SEM (cell line): ENCODE measurements around a stretch of chr9.

DNA sequence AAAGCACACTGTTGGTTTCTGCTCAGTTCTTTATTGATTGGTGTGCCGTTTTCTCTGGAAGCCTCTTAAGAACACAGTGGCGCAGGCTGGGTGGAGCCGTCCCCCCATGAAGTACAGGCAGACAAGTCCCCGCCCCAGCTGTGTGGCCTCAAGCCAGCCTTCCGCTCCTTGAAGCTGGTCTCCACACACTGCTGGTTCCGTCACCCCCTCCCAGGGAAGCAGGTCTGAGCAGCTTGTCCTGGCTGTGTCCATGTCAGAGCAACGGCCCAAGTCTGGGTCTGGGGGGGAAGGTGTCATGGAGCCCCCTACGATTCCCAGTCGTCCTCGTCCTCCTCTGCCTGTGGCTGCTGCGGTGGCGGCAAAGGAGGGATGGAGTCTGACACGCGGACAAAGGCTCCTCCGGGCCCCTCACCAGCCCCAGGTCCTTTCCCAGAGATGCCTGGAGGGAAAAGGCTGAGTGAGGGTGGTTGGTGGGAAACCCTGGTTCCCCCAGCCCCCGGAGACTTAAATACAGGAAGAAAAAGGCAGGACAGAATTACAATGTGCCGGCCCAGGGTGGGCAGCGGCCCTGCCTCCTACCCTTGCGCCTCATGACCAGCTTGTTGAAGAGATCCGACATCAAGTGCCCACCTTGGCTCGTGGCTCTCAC, 14.6 kb downstream of the WASHC1 start:
- PRO-cap, result no peak

DNA sequence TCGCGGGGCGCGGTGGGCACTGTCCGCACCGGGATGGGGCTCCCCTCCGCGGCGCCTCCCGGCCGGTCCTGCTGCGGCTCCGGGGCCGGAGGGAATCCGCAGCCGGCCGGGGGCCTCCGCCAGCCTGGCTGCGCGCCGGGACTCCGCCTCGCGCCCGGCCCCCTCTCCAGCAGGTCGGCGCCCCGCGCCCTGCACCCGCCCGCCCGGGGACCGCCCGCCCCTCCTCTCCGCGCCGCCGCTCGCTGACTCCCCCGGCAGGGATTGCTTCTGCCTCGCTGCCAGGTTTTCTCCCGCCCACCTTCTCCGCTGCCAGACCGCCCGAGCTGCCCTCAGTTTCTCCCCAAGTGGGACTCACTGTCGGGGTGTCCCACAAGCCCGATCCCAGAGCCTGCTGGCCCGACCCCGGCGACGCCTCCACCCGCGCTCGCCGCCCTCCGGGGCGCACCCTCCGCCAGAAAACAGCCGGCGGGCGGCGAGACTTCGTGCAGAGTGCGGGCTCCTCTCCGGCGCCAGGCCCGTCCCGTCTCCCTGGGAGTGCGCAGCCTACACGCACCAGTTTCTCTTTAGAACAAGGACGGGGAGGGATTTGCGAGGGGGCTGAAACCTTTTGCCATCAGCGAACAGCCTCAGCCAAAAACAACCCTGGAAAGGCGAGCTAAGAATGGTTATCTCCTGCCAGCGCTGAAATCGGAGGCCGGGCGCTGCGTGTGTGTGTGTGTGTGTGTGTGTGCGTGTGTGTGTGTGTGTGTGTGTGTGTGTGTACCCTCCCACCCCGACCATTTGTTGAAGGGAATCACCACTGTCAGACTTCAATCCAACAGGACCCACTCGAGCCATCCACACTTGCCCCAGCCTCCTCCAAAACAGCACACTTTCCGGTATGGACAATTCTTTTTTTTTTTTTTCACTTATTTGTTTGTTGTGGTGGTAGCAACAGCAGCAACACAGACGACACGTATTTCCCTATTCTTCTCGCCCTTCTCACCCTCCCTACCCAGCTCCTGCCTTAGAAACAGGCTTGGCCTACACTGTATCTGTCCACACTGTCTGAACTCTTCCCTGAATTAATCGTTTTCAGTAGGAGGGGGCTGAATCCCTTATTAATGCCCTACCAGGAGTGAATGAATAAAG, 44.4 kb upstream of the WASHC1 start:
- PRO-cap, result no peak

DNA sequence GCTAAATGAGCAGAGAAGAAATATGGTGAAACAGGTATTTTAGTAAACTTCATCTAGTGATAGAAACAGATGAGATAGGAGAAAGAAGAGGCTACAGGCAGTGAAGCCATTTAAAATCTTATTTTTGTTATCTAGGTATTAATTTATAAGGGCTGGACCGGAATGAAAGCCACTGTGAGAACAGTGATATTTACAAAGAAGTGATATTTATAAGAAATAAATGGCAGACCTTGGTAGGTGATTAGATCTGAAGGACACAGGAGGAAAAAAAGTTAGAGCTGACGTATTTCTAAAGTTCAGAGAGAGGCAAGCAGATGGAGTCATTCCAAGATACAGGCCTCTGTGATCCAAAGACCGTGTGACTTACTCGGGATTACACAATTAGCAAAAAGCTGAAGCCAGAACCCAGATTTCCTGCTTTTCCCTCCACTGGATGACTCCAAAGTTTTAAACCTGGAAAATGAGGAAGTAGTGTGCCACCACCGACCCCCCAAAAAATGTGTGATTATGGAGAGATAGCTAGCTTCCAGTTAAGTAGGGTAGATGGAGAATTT, 3.2 kb upstream of the DOCK8 start:
- PRO-cap, result no peak

DNA sequence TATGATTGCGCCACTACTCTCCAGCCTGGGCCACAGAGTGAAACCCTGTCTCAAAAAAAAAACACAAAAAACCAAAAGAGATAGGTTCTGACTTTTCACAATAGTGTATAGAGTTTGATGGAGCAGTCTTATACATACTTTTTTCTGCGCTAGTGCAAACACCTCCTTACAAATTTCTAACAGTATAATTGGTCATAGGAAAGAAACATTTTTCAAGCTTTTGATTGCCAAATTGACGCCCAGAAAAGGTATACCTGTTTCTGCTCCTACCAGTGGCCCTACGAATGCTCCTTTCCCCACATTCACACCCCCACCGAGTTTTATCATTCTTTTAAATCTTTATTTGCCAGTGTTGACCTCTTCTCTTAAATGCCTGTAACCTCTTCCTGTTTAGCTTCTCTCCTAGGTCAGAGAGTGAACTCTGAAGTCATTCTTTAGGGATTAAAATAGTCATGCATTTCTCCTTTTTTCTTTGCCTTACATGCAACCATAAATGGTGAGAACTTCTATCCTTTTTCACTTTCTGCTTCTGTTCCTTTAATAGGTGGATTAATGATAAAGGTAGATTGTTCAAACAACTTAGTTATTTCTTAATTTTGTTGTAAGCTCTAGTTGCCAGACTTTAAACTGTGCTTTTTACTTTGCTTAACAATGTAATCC, 7.7 kb downstream of the DOCK8 start:
- PRO-cap, result no peak

DNA sequence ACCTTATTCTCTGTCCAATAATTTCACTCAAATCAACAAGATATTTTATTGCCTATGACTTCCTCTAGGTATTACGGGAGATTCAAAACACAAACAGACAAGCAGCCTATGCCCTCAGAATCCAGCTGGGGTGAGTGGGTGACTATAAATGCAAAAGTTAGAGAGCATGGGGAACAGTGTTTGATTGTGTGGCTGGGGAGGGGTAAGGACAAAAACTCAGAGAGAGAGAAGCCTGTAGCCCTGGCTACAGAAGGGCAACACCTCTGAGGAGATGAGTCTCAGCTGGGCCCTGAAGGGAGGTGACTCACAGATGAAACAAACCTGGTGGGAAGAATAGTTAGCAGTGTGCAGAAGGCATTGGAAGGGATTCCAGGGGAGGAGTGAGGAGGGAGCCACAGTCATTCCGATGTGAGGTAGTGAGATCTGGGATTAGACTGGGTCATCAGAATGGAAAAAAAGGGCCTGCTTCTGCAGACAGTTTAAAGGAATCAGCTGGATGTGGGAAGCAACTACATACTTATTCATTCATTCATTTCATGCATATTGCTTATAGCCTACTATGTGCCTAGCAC, 10.5 kb downstream of the DOCK8 start:
- PRO-cap, result no peak

GRCh38 chr9:468107-468643, 36.3 kb upstream of the KANK1 start:
- PRO-cap, result no peak

DNA sequence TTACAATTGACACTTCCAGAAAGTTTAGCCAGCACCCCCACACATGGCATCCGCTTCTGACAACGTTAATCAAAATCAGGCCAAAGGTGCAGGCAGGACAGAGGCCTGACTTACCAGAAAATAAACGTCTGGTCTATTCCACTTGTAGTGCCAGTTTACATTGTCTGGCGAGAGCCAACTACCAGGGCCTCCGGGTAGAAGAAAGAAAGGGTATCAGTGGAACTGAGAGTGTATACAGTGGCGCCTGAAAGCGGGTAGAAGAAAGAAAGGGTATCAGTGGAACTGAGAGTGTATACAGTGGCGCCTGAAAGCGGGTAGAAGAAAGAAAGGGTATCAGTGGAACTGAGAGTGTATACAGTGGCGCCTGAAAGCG, 35.3 kb upstream of the KANK1 start:
- PRO-cap, result no peak

DNA sequence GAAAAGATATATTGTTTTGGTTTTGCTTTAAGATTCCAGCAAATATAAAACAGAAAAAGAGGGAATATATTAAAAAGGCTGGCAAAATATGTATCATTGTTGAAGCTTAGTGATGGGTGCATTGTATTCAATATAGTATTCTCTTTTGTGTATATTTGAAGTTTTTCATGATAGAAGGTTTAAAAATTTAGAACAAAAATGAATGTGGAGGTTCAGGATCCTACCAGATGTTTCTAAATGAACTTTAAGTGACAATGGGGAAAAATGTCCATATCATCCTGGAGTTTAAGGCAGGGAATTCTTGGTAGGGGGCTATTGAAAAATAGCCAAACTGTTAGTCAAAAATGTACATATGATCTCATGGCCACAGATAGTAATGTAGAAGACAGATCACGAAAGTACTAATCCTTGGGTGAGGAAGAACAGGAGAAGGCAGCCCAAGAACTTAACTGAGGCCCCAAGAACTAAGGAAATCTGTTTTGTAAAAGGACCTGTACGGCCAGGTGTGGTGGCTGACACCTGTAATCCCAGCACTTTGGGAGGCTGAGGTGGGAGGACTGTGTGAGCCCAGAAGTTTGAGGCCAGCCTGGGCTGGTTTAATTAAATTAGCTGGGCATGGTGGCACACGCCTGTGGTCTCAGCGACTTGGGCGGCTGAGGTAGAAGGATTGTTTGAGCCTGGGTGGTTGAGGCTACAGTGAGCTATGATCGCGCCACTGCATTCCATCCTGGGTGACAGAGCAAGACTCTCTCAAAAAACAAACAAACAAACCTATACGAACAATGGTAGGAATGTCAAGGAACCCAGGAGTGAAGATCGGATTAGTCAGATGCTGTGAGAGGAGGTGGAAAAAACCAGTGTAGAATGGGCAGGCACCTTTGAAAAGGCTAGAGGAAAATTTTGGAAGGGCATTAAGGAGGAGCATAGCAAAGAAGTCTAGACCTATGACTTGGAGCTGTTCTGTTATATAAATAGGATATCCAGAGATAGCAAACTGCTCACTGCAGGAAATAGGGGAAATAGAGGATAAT, 53.1 kb downstream of the KANK1 start:
- PRO-cap, result no peak

- PRO-cap, result no peak
These were observed 69.5 kb downstream of the KANK1 start for GRCh38 chr9:573945-574374.

DNA sequence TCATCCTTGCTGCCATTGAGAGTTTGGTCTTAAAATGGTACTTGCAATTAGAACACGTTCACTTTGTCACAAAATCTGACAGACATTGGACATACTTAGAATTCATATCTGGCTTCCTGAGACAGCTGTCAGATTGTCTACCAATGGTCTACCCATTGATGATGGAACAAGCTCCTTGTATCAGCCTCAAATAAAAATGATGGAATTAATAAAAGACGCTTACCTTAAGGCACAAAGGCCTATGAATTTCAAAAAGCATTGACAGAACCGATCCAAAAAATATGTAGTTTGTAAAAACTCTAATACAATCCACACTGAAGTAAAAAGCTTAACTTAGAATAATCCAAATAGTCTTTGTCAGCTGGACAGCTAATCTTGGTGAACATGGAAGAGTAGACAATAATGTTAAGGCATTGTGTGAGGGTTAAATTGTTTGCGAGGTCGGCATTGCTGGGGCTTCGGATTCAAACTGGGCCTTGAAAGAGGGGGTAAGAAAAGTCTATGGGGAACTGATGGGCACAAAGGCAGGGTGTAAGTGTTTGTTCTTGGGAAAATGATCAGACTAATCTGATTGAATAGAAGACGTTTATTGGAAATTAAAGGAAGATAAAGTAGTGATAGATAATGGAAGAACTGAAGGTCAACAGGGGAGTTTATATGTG, 80.9 kb downstream of the KANK1 start:
- PRO-cap, result no peak

GRCh38 chr9:686155-686936, 155.2 kb upstream of the DMRT1 start:
- PRO-cap, result no peak

- PRO-cap, result no peak
These were observed 135.4 kb upstream of the DMRT1 start for GRCh38 chr9:706089-706584.

DNA sequence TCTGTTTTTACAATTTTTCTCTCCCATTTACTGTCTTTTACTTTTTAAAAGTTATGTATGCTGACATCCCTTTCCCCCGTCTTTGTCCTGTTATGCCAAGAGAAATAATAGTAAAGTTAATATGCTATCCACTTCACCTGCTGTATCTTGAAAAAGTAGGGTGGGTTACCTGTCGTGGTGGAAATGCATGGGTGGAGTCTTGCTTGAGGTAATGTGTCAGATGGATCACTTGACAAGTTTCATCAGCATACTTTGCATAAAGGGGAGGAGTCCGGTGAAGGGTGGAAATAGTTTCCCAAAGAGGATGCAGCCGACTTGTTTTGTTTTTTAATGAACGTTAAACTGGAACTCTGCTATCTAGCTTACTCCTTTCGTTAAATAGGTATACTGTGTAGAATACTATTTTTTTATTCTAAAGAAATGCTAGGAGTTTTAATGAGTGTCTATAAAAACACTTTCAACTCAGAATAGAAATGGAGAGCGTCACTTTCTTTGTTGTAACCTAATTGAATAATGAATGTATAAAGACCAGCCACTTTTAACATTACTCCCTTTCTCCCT, 9.0 kb upstream of the DMRT3 start:
- PRO-cap, result no peak

- PRO-cap, result no peak
These were observed 4.6 kb upstream of the DMRT3 start for GRCh38 chr9:971612-972420.

- PRO-cap, result no peak
These were observed 34.4 kb downstream of the DMRT3 start for GRCh38 chr9:1010766-1011270.

- PRO-cap, result no peak
These were observed 43.0 kb downstream of the SMARCA2 start for GRCh38 chr9:2058240-2058455.

- PRO-cap, result no peak
These were observed 100.6 kb downstream of the SMARCA2 start for GRCh38 chr9:2115701-2116287.

DNA sequence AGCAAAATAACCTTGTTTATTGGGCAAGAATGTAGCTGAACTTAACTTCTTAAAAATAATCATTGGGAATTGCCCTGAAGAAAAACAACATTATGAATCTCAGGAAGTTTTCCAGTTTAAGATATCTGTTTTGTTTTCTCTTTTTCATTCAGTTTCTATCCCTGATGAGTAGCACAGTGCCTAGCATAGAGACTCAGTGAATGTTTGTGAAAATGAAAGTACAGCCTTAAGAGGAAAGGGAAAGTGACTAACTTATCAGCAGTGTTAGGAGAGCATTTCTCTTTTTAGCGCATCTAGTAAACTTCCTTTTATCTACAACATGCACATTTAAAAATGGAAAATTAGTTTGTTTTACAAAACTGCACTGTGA, 110.7 kb downstream of the SMARCA2 start:
- PRO-cap, result no peak

DNA sequence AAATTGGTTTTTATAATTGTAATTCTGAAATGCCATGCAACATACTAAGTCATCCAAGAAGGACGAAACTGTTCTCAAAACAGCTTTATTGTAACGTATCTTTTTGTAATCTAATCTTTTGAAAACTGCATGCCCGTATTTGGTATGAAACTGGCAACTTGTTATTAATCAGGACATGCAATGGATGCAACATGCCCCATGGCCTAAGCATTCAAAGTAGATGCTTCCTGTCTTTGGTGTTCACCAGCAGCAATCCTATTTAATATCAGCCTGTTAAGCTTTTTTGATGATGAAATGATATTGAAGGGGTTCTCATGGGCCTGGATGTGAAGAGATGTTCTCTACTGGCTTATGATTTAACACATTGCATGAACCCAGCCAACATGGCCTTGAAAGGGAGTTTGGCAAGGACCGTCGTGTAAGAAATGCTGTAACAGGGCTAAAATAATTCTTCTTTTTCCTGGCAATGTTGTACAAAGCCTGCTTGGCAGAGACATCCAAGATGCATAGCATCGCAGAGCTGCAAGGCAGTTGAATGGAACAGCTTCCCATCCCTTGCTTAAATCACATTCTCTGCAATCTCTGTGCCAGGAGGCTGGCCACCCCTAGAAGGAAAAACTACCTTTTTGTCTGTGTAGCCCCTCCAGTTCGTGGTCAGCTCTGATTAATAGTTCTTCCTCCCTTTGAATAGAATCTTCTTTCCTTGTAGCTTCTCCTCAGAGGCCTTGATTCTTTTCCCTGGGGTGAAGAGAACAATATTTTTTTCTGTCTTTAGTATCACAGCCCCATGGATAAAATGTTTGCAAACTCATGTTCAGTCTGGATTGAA, 111.3 kb downstream of the SMARCA2 start:
- PRO-cap, result no peak

DNA sequence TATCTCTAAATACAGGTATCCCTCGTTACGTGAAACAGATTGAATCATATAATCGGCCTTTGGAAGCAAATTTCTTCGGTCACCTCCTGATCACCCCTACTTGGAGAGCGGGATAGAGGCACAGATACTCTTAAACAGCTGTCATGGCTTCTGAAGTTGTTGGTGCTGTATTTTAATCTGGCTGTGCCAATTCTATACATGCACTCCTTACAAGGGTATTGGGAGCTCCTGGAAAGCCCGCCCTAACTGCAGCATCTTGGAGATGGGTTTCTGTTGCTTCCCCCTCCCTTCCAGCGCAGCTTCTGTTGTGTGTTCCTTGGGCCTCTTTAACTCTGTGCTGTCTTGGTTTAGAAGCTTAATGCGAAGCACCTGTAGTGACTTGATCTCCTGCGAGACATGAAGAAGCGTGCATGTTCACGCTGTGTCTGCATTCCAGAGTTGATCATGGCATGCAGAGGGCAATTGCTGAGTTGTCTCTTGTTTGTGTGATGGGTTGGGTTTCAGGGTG, 155.4 kb downstream of the SMARCA2 start:
- PRO-cap, result no peak